Mononuclear cell (primary cell): ENCODE data around the gene SH3RF3.

- RRBS: no CpG with 5 or more reads among the region's 4 CpGs
These were observed 72.2 kb downstream of the LIMS1 start for GRCh38 chr2:108606377-108606867.

GRCh38 chr2:108654001-108654399, 65.3 kb upstream of the RANBP2 start:
- RRBS: no CpG with 5 or more reads among the region's 5 CpGs

- RRBS: no CpG with 5 or more reads among the region's 23 CpGs
These were observed 717 bp downstream of the RANBP2 start for GRCh38 chr2:108720003-108720394.

DNA sequence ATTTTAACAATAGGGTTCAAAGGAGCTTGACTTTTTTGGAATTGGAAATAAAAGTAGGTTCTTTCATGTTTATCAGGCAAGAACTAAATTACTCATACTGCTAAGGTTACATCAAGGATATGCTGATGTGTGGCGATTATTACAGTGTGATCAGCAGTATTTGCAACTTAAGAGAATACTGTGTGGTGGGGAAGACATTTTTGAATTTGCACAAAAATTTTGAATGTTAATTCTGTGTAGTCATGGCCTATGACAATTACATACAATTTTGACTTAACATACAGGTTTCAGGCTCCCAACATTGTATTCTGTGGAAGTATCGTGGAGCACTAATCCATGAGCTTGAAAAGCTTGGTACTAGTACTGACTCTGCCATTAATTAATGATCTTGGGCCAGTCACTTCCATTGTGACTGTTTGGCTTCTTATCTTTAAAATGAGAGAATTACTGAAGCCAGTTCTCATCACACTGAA, 30.2 kb upstream of the CCDC138 start:
- RRBS: no CpG with 5 or more reads among the region's 2 CpGs

GRCh38 chr2:108777000-108777468, 9.5 kb upstream of the CCDC138 start:
- RRBS: no CpG with 5 or more reads among the region's 1 CpG

GRCh38 chr2:109031229-109032279, 42.5 kb upstream of the EDAR start:
- RRBS: 2% methylated on average over 21 of the region's 59 CpGs

DNA sequence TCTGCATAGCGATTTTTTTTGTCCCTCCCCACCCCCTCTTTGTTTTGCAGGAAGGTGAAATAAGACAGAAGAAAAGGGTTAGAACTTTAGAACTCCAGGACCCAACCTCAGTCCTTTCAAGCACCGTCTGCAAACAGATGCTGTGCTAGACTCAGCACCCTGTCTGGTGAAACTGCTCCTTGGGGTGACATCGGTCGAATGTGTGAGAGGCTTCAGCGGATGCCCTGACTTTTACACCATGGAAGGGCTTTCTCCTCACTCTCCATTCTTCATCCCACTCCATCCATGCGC, 43.2 kb upstream of the EDAR start:
- RRBS: no CpG with 5 or more reads among the region's 6 CpGs

- RRBS: no CpG with 5 or more reads among the region's 18 CpGs
These were observed 61.5 kb upstream of the SH3RF3 start for GRCh38 chr2:109067186-109068207.

- RRBS: no CpG with 5 or more reads among the region's 5 CpGs
These were observed 59.8 kb upstream of the SH3RF3 start for GRCh38 chr2:109069276-109069630.

DNA sequence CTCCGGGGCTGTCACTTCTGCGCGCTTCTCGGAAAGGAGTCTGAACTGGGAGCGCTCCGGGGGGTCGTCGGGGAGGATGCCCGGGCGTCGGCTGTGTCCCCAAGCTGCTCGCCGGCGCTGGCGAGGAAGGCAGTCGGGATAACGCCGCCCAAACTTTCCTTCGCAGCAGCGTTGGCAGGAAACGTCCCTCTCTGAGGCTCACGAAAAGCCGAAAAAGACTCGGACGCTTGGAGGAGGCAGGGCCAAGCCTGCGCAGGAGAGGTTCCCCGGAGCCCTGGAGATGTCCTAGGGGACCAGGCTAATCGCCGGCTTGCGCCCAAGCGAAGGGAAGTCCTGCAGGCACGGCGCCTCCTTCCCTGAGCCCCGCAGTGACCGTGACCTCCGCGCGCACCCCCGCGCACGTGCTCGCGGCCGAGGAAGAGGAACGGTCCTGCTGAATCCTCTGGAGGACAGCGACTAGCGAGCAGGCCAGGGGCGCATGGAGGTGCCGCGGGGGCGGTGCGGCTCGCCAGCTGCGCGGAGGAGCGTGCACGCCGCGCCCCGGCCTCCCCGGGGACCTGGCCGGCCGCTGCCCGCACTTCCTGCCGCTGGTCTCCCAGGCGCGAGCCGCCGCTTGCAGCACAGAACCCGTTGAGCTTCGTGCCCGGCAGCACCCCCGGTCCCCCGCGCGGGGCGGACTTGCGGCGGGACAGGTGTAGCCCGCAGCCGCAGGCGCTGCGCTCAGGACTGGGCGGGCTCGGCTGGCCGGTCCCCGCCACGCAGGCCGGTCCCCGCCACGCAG, at the start of gene SH3RF3:
SH3RF3 (plus strand) TSS at position 621 of the 781 bp plus-strand sequence.
- RRBS: 2% methylated on average over 30 of the region's 91 CpGs

DNA sequence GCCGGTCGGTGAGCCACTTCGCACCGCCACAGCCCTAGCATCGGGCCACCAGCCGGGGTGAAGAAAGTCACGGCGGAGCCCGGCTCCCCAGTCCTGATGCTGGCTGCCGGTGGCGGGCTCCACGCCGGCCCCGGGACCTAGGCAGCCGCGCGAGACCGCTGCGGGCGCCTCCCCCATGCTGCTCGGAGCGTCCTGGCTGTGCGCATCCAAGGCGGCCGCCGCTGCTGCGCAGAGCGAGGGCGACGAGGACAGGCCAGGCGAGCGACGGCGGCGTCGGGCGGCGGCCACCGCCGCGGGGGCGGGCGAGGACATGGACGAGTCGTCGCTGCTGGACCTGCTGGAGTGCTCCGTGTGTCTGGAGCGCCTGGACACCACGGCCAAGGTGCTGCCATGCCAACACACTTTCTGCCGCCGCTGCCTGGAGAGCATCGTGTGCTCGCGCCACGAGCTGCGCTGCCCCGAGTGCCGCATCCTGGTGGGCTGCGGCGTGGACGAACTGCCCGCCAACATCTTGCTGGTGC, 421 bp downstream of the SH3RF3 start:
- RRBS: 3% methylated on average over 6 of the region's 62 CpGs

DNA sequence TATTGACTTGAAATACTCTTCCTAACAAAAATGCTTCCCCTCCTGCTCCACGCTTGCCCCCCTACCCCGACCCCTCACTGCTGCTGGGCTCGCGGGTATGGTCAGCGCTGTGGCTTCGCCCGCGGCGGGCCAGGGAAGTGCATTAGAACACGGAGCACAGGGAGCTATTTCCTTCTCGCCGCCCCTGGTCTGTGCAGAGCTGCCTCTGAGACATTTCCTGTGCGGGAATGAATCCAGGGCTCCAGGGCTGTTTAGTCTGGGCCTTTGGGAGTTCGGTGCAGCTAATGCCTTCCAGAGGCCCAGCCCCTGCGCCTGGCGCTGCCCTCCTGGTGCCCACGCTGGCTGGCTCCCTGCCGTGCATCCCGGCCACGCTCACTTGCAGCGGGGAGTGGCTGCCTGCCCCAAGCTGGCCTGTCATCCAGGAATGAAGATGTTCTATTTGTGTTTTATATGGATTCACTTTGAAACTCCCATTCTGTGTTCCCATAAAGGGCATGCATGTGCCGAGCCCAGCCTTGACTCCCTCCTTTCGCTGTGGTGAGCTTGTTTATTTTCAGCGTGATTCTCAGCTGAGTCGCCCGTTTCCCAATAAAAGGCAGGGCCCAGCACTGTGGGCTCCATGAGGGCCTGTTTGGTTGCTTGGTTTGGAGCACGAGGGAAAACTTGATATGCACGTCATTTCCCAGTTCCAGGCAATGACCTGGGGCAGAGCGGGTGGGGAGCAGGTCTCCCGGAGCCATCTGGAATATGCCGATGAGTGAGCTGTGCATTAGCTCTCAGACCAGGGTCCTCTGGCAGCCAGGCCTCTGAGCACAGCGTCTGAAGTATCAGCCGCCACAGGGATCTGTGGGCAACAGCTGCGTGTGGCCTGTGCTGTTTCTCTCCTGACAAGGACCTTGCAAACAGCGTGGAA, 42.7 kb downstream of the SH3RF3 start:
- RRBS: no CpG with 5 or more reads among the region's 35 CpGs

GRCh38 chr2:109217555-109217754, 88.5 kb downstream of the SH3RF3 start:
- RRBS: 7% methylated on average over 2 of the region's 3 CpGs

DNA sequence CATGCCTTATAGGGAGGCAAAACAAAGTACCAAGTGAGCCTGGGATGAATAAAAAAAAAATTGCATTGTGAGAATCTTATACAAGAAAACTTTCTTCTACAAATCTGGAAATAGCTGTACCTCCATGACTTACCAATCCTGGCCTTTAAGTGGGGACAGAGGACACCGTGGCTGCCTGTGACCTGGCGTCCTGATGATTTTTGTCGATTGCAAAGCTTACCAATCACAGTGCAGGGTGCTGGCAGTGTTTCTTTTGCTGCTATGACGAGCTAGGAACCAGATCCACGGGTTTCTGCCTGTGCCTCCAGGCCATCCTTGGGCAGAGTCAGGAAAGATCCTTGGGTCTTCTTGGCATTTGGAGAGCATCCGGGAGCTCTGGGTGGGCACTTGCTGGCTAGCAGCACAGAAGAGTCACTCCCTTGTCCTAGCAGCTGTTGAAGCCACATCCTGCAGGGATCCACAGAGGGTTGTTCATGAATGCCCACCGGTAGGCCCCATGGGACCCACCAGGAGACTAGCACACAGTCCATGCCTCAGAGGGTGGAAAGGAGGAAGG, 206.0 kb downstream of the SEPTIN10 start:
- RRBS: 86% methylated on average over 1 of the region's 7 CpGs

DNA sequence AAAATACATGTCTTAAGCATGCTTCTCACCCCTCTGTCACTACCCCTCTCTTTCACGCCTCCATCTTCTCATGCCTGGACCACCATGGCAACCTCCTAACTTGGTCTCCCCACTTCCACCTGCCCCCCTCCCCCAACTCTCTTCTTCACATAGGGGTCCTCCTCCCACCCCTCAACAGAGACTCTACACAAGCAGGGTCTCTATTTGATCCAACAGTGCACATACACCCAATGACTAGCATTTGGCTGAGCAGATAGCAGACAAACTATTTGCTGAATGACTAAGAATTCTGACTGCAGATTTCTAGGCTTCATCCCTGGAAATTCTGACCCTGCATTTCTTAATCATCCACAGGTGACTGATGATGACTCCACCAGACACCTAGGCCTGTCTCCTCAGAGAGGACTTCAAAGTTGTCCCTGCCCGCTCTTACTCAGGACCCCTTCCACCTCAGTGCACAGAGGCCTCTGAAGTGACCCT, 51.5 kb downstream of the SEPTIN10 start:
- RRBS: no CpG with 5 or more reads among the region's 2 CpGs

DNA sequence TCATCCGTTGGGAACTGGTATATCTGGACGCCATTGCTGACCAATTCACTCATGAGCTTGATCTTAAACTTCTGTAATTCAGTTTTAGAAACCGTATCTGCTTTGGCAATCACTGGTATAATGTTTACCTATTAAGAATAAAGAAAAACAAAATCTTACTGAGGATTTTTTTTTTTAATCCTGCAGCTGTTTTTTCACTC, 46.0 kb downstream of the SEPTIN10 start:
- RRBS: no CpG with 5 or more reads among the region's 3 CpGs

DNA sequence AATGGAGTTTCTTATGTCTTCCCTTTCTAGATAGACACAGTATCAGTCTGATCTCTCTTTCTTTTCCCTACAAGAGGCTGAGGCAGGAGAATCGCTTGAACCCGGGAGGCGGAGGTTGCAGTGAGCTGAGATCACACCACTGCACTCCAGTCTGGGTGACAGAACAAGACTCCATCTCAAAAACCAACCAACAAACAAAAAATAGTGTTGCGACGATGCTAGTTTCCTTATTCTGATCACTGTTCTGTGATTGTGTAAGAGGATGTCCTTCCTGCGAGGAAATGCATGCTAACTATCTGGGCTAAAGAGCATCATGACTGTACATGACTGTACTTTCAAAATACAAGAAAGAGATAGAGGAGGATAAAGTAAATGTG, 23.6 kb downstream of the SOWAHC start:
- RRBS: no CpG with 5 or more reads among the region's 6 CpGs

GRCh38 chr2:109663569-109664177, 49.5 kb downstream of the SOWAHC start:
- RRBS: no CpG with 5 or more reads among the region's 4 CpGs

- RRBS: no CpG with 5 or more reads among the region's 7 CpGs
These were observed 85.5 kb downstream of the SOWAHC start for GRCh38 chr2:109699630-109700050.